Tibial nerve (tissue), 3 donors: ENCODE data around the genes ANGPTL5, TMEM123, DCUN1D5 and CASP5.

GRCh38 chr11:101126780-101127181 is 2.8 kb downstream of the PGR start:
- PRO-cap = no peak
- RAMPAGE, long total RNA, 3 experiments = no peak in any of the 3 experiments

- PRO-cap = no peak
- RAMPAGE, long total RNA, 3 experiments = no peak in any of the 3 experiments
Observed at GRCh38 chr11:101916314-101916825, at the start of gene ANGPTL5. TSS of gene ANGPTL5 (minus strand) at chr11:101916522.

GRCh38 chr11:101950530-101951784 is 34.6 kb upstream of the ANGPTL5 start:
- PRO-cap = no peak
- RAMPAGE, long total RNA, 3 experiments = start-site peak on the plus strand in 1 of 3 experiments, at chr11:101950625-101951404 at its widest, 5 to 14 reads per replicate

DNA sequence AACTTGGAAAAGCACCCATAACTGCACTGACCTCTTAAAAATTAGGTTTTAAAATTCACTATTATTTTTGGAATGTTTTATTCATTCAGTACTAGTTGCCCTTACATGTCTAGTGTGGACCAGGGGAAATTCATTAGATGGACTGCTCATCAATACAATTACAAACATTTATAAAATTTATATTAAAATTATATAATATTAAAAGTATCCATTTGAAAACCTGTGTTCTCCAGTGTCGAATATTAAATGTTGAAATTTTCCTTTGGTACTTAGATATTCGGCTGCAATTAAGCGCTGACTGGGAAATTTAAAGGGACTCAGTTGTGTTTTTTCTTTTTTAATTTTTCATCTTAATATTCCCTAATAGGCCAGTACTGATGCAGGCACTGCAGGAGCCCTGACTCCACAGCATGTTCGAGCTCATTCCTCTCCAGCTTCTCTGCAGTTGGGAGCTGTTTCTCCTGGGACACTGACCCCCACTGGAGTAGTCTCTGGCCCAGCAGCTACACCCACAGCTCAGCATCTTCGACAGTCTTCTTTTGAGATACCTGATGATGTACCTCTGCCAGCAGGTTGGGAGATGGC is 3.6 kb downstream of the YAP1 start:
- PRO-cap = no peak
- RAMPAGE, long total RNA, 3 experiments = start-site peak on the plus strand in 1 of 3 experiments, centred at position 507 of the sequence, 63 reads per replicate

- PRO-cap = no peak
- RAMPAGE, long total RNA, 3 experiments = start-site peak on the plus strand in 1 of 3 experiments, at chr11:102165072-102165274 at its widest, 14 reads per replicate
Observed at GRCh38 chr11:102164945-102166018, 55.0 kb downstream of the YAP1 start.

GRCh38 chr11:102195831-102196651 is 85.8 kb downstream of the YAP1 start:
- PRO-cap = no peak
- RAMPAGE, long total RNA, 3 experiments = no peak in any of the 3 experiments

GRCh38 chr11:102268082-102269252 is 48.8 kb upstream of the BIRC3 start:
- PRO-cap = no peak
- RAMPAGE, long total RNA, 3 experiments = no peak in any of the 3 experiments

- PRO-cap = no peak
- RAMPAGE, long total RNA, 3 experiments = no peak in any of the 3 experiments
Observed at GRCh38 chr11:102398374-102399050, 51.5 kb downstream of the BIRC2 start.

- PRO-cap = no peak
- RAMPAGE, long total RNA, 3 experiments = no peak in any of the 3 experiments
Observed at GRCh38 chr11:102448343-102448982, 4.1 kb downstream of the TMEM123 start.

DNA sequence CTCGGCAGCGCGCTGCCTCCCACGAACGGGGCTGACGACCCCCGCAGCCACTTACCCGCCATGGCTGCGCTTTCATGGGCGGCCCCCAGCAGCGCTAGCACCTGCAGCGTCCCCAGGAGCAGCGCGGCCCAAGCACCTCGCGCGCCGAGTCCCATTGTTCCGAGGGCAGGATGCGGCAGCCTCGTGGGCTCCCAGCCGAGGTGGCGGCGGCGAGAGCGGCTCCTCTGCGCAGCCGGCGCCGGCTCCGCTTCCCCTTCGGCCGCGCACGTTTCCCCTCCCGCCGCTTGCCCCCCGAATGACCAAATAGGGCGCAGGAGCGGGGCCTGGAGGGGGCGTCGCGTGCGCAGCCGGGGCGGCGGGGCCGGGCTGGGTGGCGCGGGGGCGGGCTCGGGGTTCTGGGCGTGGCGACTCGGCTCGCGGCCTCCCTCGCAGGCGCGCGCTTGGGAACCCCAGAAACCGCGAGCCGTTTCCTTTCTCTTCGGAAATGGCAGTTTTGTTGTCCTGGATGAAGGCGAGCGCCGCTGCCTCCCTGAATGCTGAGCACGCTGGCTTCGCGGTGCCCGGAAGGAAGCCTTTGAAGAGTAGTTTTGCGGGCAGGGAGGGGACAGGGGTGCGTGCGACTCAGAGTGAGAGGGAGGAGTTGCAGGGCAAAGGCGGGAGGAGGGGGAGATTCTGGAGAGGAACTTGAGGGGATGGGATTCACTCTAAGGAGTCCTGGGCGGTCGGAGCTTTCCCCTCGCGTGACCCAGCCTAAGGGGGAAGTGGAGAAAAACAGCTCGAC is at the start of gene TMEM123:
Gene TMEM123, minus strand, starts transcription at position 297 of the 781 bp plus-strand sequence.
- PRO-cap = bidirectional peak, plus-strand start at position 154 of the sequence, minus-strand start outside the sequence; bidirectional peak, plus-strand start at position 429 of the sequence, minus-strand start at position 297 of the sequence
- RAMPAGE, long total RNA, 3 experiments = start-site peak on the plus strand in 3 of 3 experiments, centred at positions 429 to 447 of the sequence, 6 to 25 reads per replicate; start-site peak on the minus strand in 3 of 3 experiments, centred at positions 262 to 284 of the sequence, 824 to 2,621 reads per replicate

DNA sequence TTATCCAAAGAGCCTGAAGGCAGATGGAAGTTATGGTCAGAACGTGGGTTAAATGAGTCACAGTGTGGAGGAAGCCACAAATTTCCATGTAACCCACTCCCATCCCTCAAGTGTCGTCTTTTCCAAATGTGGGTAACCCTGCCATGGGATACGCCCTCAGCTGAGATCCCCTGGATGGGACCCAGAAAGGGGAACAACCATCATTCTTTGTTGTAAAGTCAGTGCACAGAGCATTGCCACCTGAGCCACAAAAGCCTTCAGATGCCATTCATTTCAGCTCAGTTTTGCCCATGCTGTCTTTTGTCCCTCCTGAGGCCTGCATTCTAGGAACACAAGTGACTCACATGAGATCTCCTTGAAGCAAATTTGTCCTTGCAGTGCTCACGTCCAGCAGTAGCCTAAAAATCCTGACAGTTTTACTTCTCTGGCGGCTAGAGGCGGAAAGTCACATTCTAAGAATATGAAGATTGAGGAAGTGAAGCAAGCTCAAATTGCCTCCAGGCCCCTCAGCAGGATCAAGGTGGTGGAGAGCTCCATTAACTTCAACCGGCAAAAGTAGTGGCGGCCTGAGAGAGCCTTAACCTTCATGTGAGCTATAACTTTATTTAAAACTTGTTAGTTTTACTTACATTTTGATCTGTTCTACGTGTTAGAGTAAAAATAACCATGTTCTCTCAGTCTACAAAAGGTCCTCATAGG is 30.5 kb downstream of the MMP13 start:
- PRO-cap = no peak
- RAMPAGE, long total RNA, 3 experiments = no peak in any of the 3 experiments

- PRO-cap = no peak
- RAMPAGE, long total RNA, 3 experiments = no peak in any of the 3 experiments
Observed at GRCh38 chr11:103056203-103056728, 35.7 kb downstream of the DCUN1D5 start.

- PRO-cap = bidirectional peak, plus-strand start at chr11:103092262, minus-strand start at chr11:103092160
- RAMPAGE, long total RNA, 3 experiments = start-site peak on the minus strand in 3 of 3 experiments, at chr11:103092102-103092169 at its widest, 86 to 140 reads per replicate
Observed at GRCh38 chr11:103091705-103092728, at the start of gene DCUN1D5. TSS of gene DCUN1D5 (minus strand) at chr11:103092160.

- PRO-cap = no peak
- RAMPAGE, long total RNA, 3 experiments = no peak in any of the 3 experiments
Observed at GRCh38 chr11:103803062-103803338, 233.4 kb upstream of the DDI1 start.

DNA sequence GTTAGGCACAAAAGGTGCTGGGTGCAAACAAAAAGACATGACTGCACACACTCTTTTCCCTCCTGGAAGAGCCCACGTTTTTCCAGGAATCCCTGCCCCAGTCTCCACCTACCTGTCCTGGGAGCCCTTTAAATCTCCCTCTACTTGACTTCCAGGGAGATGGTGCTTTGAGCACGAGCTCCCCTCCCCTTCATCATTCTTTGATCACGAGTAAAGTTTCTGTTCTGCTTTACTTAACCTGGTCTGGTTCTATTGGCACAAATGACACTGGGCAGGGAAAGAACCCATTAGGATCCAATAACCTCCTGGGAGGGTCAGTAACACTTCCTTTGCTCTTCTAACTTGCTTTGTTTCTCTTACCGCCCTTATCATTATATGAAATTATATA is 137.5 kb upstream of the DDI1 start:
- PRO-cap = no peak
- RAMPAGE, long total RNA, 3 experiments = no peak in any of the 3 experiments

DNA sequence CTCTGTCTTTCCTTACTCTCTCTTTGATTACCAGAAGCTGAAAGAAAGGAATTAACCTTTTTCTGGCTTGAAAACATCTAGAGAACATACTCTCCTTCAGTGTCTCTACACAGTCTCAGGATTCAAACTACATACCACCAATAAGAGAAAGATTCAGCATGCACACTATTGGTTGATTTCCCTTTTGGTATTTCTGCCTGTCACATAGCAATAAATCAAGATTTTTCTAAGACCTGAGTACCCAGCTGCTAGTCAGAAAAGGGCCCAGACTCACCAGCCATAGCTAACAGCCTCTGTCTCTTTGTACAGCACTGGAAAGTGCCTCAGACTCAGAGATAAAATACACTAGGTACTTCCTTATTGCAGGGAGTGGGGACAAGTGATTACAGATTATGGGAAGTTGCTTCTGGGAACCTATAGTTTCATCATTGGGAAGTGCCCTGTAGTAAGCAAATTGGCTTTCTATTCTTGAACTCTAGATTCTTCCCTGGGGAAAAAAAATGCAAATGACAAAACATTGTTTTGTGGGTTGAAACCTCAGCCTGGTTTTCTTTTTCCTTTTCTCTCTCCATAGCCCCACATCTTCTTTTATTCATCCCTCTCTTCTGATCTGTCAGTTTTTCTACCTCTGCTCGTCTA is at the start of gene CASP5:
Gene CASP5, minus strand, starts transcription at position 313 of the 639 bp plus-strand sequence.
- PRO-cap = no peak
- RAMPAGE, long total RNA, 3 experiments = no peak in any of the 3 experiments

GRCh38 chr11:105612808-105613055 is 2.9 kb downstream of the GRIA4 start:
- PRO-cap = no peak
- RAMPAGE, long total RNA, 3 experiments = no peak in any of the 3 experiments

DNA sequence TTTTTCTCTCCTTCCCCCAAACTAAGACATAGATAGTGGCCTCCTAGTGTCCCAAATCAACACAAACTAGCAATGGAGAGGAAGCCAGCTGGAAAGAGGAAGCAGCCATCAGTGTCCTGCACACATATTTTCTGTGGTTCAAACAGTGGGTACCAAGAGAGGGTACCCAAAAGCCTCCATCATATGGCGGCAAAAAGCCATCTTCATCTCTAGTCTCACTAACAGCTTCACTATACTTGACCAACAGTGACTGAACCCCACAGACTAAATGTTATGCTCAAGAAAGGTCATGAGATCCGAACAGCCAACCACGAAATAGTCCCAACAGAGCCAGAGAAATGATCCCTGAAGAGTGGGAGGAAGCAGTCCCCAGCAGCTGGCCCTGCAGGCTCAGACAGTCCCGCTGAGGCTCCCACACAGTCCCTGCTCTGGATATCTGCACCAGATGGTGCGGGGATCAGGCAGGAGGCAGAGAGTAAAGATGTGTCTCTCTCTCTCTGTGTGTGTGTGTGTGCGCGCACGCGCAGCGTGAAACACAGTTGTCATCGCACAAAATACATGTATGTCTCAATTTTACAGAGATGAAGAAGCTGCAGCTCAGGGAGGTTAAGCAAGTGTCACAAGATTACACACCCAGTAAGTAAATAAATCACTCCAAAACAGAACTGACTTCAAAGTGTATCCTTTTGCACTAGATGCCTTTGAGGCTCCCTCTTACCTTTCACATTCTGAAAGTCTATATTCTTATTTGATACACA is 28.0 kb downstream of the GUCY1A2 start:
- PRO-cap = no peak
- RAMPAGE, long total RNA, 3 experiments = no peak in any of the 3 experiments

GRCh38 chr11:107713222-107713494 is 1.3 kb upstream of the SLN start:
- PRO-cap = no peak
- RAMPAGE, long total RNA, 3 experiments = no peak in any of the 3 experiments

DNA sequence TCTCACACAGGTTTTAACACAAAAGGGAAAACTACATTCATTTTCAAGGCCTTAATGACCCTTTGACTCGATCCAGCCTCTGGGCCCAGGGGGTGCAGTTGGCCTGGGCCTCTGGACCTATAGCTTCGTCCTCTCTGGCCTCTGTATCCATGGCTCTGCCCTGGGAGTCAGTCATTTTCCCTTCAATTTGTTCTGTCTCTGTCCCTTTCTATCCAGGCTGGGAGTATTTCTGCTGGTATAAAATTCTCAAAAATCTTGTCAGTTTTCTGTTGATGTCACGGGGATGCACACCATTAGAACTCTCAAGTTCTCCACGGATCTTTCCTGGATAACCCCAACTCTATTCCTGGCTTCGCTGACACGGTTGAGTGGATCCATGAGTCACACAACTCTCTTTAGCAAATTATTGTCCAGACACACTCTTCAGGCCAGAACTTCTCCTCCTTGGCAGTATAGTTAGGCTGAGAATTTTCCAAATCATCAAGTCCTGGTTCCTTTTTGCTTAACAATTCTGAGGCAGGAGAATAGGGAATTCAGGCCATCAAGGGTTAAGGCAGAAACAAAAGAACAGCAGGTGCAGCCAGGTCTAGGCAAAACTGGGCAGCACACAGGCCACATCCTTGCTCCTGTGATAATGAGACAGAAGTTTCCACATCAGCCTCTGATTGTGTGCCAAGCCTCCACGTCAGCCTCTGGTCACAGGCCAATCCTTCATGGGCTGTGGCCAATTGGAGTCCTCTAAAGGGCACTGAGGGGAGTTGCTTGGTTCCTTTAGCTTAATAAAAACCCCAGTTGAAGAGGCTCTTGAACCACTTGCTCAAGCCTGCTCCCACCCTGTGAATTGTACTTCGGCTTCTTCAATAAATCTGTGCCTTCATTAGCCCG is 5.8 kb upstream of the ACAT1 start:
- PRO-cap = no peak
- RAMPAGE, long total RNA, 3 experiments = no peak in any of the 3 experiments